OVCAR3 (cell line): ENCODE data around the gene EBLN2.

DNA sequence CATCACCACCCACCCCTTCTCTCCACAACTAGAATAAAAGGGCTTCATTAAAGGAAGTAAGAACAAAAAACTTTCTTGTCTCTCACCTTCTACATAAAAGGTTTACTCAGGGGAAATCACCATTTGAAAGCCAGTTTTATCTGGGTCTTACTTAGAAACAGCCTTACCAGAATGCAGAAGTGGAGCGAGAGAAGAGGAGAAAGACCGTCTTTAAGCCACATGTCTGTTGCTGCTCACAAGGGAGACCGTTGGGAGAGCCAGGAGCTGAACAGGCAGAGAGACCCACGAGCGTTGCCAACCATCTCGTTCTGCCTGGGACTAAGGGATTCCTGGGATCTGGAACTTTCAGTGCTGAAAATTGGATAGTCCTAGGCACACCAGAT lies 350.1 kb upstream of the PROK2 start:
- RRBS, result no CpG with 5 or more reads among the region's 6 CpGs

DNA sequence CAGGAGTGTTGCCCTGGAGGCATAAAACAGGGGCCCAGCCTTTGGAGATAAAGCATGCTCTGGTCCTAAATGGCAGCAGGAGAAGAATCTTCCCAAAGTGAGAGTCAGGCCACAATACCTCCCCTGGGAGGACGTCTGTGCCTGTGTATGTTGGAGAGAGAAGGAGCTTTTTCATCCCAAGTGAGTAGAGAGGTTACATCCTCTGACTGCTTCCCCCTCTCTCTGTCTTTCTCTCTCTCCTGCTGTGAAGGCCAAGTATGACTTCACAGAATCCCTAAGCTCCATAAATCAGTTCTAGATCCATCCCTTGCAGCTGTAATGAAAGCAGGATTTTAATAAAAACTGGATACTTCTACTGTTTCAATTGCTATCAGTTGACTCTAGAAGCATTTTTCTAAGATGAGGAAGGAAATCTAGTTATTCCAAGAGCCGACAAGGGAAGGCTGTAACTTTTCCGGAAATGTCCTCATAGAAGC lies 389.1 kb upstream of the PROK2 start:
- RRBS, result no CpG with 5 or more reads among the region's 3 CpGs

GRCh38 chr3:72255182-72255480 lies 470.2 kb upstream of the PROK2 start:
- RRBS, result no CpG with 5 or more reads among the region's 2 CpGs

DNA sequence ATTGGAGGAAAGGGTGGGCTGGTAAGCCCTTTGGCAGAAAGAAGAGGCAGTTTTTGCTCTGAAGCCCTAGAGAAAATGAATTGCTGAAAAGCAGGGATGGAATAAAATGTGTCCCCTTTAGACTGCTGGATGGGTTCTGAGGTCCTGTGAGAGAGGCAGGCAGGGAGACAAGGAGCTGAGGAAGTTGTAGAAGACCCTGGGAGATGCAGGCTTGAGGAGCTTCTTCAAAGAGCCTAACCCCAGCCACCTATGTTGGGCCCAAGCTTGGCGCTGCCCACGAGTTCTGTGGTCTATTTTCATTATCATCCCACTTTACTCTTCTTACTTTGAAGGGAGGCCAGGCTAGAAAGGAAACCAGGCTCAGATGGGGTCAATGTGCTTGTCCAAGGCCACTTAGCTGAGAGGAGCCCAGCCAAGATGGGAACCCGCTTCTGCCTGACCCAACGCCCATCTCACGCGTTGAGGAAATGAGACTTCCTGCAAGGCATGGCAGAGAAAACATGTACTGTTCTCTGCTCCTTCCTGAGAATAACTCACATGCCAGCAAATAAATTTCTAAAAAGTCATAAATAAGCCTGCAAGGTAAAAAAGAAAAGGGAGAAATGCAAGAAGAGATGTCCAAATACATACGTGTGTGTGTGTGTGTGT lies 486.2 kb upstream of the PROK2 start:
- RRBS, result no CpG with 5 or more reads among the region's 7 CpGs

GRCh38 chr3:72346491-72347156 lies 501.6 kb downstream of the SHQ1 start:
- RRBS, result no CpG with 5 or more reads among the region's 11 CpGs

GRCh38 chr3:72746279-72746705 lies 102.0 kb downstream of the SHQ1 start:
- RRBS, result no CpG with 5 or more reads among the region's 5 CpGs

GRCh38 chr3:72821600-72821869 lies 26.7 kb downstream of the SHQ1 start:
- RRBS, result no CpG with 5 or more reads among the region's 2 CpGs

DNA sequence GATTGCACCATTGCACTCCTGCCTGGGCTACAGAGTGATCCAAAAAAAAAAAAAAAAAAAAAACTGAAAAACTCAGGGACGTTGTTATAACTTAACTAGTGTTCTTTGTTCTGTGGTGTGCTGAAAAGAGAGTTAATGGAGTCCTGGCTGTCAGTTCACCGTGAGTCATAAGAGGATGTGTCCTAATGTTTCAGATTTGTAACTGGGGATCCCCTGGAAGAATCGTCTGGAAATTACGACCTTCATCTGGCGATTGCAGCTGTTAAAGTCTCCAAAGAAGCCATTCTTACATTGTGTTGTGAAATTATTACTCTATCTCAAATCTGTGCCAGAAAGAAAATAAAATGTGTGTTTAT lies 1.0 kb upstream of the GXYLT2 start:
- RRBS, result no CpG with 5 or more reads among the region's 5 CpGs

DNA sequence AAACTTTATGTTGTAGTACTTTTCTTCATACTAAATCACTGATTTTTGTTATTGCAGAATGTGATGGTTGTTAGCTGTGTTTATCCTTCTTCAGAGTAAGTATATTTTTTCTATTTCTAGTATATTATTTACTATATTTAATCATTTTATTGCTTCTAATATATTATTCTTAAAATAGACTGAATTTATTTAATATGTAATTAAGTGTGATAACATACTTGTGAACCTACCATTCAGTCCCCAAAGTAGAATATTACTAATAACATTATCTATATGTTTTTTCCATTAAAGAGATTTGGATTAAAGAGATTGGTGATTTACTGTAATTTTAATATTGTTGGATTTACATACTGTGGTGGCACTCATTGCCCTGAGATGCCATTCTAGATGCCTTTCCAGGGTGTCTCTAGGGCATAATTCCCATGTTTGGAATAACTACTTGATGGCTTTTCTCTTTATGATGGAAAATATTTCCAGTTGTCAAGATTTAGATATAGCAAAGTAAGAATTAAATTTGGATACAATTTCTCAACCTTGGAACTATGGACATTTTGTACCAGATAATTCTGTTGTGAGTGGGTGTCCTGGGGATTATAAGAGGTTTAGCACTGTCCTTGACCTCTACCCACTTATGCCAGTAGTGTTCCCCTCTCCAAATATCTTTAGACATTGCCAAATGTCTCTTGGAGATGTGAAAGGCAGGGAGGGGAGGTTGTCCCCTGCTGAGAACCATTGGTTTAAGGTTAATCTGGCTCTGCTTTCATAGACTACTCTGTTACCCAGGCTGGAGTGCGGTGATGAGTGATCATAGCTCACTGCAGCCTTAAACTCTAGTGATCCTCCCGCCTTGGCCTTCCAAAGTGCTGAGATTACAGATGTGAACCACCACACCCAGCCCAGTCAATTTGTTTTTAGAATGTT lies at the start of gene EBLN2:
EBLN2 (plus strand) TSS at position 694 of the 921 bp plus-strand sequence.
- RRBS, result no CpG with 5 or more reads among the region's 2 CpGs

DNA sequence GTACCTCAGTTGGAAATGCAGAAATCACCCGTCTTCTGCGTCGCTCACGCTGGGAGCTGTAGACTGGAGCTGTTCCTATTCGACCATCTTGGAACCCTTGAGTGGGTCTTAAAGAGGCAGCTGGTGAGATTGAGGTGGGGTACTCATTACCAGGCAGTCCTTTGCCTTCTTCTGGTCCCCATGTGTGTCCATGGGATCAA lies 277.3 kb downstream of the EBLN2 start:
- RRBS, result no CpG with 5 or more reads among the region's 5 CpGs

DNA sequence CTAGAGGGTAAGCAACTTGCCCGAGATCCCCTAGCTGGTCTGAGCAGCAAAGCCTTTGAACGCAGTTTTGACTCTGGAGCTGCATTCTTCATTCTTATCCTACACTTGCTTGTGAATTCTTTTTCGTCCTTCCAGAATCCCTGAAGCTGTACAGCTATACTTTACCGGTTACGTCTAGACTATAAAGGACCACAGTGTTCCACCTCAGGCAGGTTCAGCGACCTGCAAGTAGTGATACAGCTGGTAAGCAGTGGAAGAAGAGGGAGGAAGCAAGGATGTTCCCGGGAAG lies 1.1 kb downstream of the PDZRN3 start:
- RRBS, result 56% methylated on average over 3 of the region's 7 CpGs

- RRBS, result no CpG with 5 or more reads among the region's 4 CpGs
Measured at GRCh38 chr3:73718136-73718823, 93.5 kb upstream of the PDZRN3 start.

DNA sequence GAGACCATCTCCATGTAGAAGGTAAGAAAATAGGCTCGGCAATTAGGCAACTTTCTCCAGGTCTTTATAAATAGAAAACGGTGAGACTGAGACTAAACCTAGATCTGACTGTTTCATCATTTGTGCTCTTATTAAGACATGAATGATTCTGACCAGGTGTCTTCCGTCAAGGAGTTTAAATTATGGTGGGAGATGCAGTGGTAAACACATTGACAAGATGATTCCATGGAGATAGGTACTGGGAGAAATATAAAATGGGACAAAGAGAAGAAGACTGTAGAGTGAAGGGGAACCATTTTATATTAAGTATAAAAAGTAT lies 155.1 kb upstream of the PDZRN3 start:
- RRBS, result no CpG with 5 or more reads among the region's 3 CpGs

- RRBS, result no CpG with 5 or more reads among the region's 23 CpGs
Measured at GRCh38 chr3:75640983-75641713, 23.0 kb upstream of the FRG2C start.

- RRBS, result 28% methylated on average over 5 of the region's 49 CpGs
Measured at GRCh38 chr3:75669279-75669877, 5.2 kb downstream of the FRG2C start.

GRCh38 chr3:77038133-77038877 lies 1.6 kb upstream of the ROBO2 start:
- RRBS, result 8% methylated on average over 2 of the region's 28 CpGs

- RRBS, result no CpG with 5 or more reads among the region's 3 CpGs
Measured at GRCh38 chr3:77617577-77617958, 577.7 kb downstream of the ROBO2 start.

DNA sequence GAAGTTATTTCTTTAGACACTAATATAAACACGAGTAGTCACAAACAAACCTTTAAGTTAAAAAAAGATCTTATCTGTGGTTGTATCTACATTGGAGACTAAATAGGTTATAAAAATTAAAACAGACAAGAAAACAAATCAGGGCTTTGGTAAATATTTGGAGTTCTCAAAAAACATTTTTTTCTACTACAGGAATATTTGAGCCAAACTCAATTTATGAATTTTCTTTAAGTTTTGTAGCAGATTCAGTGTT lies 1056.3 kb downstream of the ROBO2 start:
- RRBS, result no CpG with 5 or more reads among the region's 1 CpG

GRCh38 chr3:78378626-78378948 lies 1338.7 kb downstream of the ROBO2 start:
- RRBS, result no CpG with 5 or more reads among the region's 2 CpGs

DNA sequence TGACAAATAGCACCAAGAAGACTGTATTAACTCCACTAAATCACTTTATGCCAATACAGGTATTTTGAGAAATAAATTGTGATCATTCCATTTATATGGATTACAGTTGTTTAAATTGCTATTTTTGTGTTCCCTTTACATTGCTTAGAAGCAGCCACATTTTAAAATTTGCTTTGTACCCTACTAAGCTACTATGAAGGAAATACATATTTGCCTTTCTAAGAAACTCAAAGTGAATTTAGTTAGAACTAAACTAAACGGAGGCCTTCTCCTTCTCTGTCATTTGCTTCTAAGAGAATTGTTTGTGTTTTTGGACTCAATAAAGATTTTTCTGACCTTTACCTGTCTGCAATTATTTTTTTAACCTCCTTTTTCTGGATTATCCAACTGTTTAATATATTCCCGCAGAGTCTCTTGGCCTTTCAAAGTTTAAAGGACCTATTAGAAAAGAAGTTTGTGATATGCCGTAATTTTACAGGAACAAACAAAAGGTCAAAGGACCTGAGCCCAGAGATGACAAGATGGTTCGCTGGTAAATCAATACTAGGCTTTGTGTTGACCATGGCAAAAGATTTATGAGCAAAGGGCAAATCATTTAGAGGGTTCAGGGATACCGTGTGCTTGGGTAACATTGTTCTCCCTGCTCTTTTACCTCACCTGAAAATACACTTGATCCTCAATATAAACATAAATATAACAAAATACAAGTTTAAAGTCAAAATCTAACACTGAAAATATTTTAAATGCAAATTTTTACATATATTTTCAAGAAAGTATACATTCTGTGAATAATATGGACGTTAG lies 923.6 kb downstream of the ROBO1 start:
- RRBS, result no CpG with 5 or more reads among the region's 6 CpGs